Pericardium (tissue), 1 donor: ENCODE results near the gene RHEB.

- RRBS, result no CpG with 5 or more reads among the region's 9 CpGs
Observed at GRCh38 chr7:151092231-151092750, 6.0 kb downstream of the AGAP3 start.

GRCh38 chr7:151237495-151238519 is 5.5 kb downstream of the CHPF2 start:
- RRBS, result 68% methylated on average over 15 of the region's 49 CpGs

- RRBS, result no CpG with 5 or more reads among the region's 8 CpGs
Observed at GRCh38 chr7:151241183-151241858, 7.2 kb downstream of the SMARCD3 start.

- RRBS, result no CpG with 5 or more reads among the region's 11 CpGs
Observed at GRCh38 chr7:151246942-151247892, 1.3 kb downstream of the SMARCD3 start.

- RRBS, result no CpG with 5 or more reads among the region's 19 CpGs
Observed at GRCh38 chr7:151252264-151252913, 3.9 kb upstream of the SMARCD3 start.

DNA sequence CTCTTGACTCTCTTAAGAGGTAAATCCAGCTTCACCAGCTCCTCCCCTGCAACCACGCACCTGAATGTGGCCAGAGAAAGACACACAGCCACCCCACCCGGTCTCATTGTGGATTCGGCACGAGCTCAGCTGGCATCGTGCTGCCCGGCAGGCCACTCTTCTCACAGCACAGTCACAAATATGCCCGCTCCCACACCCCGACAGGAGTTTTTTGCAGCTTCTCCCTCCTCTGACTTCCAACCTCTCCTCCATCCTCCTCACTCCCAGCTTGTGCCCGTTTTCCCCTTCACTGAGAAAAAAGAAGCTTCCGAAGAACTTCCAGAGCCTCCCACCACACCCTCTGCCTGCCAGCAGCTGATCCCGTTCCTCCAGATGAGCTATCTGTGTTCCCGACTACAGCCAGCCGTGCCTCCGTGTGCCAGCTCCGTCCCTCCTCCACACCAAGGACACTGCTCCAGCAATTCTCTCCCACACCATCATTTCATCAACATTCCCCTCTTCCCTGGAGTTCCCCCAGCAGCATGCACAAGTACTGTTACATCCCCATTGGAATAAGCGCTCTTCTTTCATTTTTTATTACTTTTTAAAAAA is 8.1 kb upstream of the SMARCD3 start:
- RRBS, result 65% methylated on average over 5 of the region's 16 CpGs

- RRBS, result no CpG with 5 or more reads among the region's 7 CpGs
Observed at GRCh38 chr7:151273449-151274228, 25.1 kb upstream of the SMARCD3 start.

- RRBS, result 1% methylated on average over 27 of the region's 63 CpGs
Observed at GRCh38 chr7:151276746-151277773, 28.6 kb upstream of the SMARCD3 start.

DNA sequence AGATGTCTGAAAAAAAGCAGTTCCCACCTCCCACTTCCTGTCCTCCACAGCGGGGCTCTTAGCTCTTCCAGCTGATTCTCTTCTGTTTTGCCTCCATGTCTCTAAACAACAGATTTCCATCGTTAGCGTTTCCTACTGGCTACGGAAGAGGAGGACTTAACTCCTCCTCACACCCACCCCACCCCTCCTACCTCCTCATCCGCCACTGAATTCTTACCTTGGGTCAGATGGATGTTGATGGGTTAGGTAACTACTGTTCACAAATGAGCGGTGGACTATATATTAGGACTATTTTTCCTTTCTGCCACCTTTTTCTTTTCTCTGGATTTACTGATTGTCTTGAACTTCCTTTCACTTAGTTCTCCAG is 36.7 kb upstream of the NUB1 start:
- RRBS, result no CpG with 5 or more reads among the region's 6 CpGs

GRCh38 chr7:151392866-151393246 is 17.0 kb downstream of the WDR86 start:
- RRBS, result no CpG with 5 or more reads among the region's 8 CpGs

GRCh38 chr7:151400042-151400331 is 9.9 kb downstream of the WDR86 start:
- RRBS, result no CpG with 5 or more reads among the region's 8 CpGs

- RRBS, result no CpG with 5 or more reads among the region's 6 CpGs
Observed at GRCh38 chr7:151440726-151441069, 757 bp upstream of the CRYGN start.

DNA sequence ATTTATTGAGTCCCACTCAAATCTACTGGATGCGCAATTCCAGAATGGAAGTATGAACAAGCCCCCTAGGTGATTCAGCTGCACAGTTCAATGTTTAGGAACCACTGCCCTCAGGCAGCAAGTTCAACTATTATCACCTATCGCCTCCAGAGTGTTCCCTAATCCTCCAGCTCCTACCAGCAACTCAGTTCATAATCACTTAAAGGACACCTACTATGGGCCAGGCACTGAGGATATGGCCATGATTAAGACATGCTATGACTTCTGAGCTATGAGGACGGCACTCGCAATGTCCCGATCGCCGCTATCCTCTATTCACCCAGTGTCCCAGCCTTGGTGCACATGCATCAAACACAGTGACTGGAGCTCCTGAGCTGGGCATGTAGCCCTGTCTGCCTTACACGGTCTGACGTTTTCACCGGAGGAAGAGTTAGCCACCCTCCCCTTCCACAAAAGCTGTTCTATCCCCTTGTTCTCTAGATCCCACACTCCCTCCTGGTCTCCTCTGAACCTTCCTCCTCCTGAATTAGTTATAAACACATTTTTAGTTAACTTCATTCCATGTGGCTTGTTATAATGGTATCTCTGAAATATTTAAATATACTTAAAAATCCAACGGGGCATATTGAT is 22.3 kb downstream of the RHEB start:
- RRBS, result no CpG with 5 or more reads among the region's 11 CpGs

- RRBS, result no CpG with 5 or more reads among the region's 6 CpGs
Observed at GRCh38 chr7:151503768-151504668, 15.7 kb downstream of the RHEB start.

DNA sequence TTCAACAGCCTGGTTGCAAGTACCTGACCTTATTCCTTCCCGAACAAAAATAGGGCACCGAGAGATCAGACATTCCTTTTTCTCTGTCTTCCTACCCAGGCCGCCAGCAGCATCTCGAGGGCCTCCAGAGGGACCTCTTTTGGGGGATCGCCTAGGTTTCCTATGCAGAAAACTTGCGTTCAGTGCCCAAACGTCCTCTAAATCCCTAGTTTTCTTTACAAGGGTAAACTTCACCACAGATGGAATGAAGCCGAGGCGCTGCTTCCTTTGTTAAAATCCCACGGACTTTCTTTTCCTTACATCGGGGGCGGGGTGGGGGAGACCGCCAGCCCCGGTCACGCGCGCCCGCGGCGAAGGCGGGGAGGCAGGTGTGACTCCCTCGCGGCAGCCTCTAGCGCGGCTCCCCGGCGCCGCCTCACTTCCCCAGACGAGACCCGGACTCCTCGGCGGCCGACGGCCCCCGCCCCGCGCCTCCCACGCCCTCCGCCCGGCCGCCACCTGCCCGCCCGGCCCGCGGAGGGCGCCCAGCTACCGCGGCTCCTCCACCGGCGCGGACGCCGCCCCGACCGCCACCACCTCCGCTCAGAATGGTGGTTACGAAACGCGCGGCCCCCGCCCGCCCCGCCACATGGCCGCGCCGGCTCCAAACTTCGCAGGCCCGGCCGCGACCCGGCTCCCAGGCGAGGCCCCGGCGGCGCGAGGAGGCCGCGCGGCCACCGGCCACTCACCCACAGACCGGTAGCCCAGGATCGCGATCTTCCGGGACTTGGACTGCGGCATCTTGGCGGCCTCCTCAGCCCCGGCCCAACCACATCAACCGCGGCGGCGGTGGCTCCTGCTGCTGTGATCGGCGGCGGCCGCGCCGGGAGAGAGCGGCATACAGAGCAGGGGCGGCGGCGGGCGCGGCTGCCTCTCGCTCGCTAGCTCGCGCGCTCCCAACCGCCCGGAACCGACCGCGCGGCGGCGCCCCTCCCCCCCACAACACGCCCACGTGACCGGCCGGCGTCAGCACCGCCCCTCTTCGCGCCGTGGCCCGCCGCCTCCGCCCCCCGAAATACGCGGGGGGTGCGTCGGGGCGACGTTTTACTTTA is 618 bp downstream of the RHEB start:
- RRBS, result 2% methylated on average over 46 of the region's 135 CpGs

DNA sequence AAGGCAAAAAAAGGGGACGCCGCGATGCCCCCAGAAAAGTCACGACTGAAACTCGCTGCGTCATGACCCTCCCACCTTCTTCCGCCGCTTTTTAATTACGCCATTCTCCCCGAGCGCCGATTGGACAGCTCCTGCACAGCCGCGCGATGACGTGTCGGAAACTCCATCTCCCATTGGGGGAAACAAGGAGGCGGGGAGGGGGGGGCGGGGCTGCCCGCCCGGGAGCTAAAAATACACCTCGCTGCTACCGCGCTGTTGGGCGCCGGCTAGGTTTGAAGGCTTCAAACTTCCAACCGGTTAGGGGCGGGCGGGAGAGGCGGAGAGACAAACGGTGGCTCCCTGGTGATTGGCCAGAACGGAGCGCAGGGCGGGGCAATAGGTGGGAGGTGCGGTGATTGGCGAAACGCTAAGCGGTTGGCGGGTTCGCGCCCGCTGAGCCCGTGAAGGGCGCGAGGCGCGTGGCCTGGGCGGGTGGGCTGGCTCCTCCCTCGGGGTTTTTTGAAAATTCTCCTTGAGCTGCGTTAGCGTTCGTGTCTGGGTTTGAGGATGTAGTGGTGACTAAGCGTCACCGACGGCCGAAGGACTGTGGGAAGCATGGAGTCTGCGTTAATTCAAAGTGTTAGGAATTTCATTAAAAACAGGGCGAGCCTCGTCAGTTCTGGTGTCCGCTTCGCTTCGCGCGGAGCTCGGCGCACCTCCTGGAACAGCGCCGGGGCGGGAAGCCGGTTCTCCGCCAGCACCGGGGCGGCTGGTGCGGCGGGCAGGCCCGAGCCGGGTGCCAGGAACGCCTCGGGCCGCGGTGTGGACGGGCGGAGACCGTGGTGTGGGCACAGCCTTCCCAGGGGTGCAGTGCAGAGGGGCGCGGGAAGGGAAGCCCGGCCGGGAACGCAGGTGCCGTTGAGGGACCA is at the start of gene RHEB:
RHEB (minus strand) TSS at position 73 of the 908 bp plus-strand sequence.
- RRBS, result 1% methylated on average over 18 of the region's 90 CpGs

DNA sequence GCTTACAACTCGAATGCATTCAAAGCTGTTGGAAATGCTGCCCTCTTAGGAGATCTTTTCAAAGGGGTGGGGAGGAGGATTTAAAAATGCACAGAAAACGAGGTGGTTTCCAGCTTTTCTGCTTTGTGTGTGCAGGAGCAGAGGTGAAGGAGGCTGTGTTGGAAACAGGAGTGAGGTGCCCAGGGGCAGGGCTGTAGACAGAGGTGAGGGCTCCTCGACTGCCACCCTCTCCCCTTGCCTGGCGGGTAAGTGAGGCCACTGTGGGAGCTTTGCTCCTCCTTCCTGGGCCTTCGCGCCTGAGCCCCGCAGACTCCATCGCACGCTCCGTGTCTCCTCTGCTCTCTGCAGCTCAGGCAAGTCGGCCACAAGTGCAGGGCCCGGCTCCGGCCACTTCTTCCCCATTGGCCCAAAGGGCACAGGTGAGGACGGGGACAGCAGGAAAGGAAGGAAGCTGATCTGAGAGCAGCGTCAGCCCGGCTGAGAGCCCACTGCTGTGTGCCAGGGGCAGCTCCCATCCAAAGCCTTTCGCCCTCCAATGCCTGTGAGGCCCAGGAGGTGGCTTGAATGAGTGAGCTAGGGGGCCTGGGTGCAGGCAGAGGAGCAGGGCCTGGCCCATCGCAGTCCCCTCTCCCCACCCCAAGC is 33.6 kb upstream of the RHEB start:
- RRBS, result 38% methylated on average over 2 of the region's 18 CpGs

DNA sequence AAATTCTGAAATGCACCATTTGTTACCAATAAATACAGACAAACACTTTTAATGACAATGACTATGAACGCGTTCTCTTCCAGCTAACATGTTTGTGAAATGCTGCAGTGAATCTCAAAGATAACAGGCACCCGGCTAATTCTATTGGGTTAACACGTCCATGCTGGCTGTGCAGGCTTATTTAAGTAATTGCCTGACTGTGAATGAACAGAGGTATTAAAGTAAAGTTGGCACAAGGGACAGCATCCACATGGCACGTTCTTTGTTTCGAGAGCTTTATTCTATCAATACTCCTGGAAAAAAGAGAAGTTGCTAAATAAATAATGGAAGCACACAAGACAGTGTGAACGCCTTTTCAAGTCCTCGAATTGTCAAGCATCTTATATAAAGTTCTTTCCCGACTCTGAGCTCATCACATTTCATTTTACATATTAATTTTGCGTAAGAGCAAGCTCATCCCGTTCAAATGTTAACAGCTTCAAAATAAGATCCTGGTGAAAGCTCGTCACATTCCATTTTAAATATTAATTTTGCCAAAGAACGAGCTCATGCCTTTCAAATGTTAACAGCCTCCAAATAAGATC is 111.3 kb upstream of the RHEB start:
- RRBS, result no CpG with 5 or more reads among the region's 13 CpGs

DNA sequence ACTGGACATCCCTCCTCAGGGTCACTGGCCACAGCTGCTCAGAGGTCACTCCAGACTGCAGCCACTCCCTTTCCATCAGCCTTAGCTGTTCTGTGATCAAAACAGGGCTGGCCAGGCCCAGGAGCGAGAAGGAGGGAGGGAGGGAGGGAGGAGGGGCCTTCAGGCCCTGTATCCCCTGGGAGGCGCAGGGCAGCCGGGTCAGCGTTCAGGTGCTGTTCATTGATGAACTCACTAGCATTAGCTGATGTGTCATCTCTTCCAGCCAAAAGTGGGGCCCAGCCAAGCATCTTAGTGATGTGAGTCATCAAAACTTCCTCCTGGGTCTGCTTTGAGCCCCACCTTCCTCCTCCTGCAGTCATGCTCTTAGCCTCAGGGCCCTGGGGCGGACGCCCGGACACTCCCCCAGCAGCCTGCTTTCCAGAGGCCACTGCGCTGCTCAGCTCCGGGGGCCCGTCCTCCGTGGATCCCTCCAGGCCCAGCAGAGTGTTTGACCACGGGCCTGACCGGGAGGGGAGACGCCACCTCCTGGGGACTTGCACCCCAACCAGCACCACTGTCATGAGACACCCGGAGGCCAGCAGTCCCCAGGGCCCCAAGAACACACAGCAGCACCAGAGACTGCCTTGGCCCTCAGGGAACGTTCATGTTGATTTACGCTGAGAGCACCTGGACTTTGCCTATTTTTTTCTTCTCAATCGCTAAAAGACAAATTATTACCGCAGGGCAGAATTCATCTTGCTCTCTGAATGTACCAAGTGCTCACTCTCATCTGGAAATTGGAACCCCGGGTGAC is 149.1 kb downstream of the PRKAG2 start:
- RRBS, result 25% methylated on average over 9 of the region's 20 CpGs